NCI-H460 (cell line): ENCODE measurements around the gene FAM50A.

DNA sequence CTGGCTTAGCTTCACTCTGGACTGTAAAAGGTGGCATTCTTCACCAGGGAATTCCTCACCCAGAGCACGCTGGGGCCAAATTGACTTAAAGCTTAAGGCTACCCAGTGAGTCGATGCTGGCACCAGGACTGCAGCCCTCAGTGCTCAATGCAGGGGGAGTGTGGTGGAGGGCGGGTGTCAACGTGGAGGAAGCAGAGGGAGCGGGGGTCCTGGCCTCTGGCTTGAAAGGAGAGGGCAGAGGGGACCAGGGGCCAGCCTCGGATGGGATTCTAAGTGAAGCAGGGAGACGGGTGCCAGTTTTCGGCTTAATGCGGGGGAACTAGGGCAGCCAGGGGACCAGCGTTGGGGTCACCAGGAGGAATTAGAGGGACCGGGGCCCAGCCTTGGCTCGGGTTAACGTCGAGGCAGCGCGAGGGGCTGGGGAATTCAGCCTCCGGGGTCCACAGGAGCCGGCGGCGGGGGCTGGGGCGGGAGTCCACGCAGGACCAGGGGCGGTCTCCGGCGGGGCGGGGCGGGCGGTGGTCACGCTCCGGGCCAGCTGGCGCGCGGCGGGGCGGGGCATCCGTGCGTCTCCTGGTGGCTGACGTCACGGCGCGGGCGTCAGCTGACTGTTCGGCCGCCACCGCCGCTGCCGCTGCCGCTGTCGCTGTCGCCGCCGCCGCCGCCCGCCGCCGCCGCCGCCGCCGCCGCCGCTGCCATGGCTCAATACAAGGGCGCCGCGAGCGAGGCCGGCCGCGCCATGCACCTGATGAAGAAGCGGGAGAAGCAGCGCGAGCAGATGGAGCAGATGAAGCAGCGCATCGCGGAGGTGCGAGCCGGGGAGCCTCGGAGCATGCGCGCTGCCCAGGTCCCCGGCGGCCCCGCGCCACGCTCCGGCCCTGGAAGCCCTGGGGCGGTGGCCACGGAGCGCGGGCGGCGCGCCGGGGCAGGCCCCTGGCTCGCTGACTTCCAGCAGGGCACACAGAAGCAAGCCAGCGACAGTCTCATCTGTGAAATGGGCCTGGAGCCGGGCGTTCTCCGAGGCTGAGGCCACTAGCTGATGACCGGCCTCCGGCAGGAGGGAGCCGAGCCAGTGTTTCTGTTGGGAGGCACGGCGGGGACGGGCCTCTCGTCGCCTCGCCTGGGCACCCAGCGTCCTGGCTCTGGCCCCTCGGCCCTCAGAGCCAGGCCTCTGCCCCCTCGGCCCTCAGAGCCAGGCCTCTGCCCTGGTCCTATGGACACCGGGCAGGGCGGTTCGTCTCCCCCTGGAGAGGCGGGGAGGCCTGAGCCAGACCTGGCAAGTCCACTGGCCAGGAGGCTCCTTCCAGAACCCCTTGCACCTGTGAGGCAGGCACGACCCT is at the start of gene FAM50A:
FAM50A (plus strand) TSS at position 603 of the 1,340 bp plus-strand sequence.
RAMPAGE:
- cytosol, long total RNA = start-site peak on the plus strand centred at position 909 of the sequence, 92 bp wide, 53 and 94 reads in 2 replicates
- long total RNA = start-site peak on the plus strand centred at position 675 of the sequence, 29 bp wide, 57 and 259 reads in 2 replicates
- nucleus, long total RNA = no peak

DNA sequence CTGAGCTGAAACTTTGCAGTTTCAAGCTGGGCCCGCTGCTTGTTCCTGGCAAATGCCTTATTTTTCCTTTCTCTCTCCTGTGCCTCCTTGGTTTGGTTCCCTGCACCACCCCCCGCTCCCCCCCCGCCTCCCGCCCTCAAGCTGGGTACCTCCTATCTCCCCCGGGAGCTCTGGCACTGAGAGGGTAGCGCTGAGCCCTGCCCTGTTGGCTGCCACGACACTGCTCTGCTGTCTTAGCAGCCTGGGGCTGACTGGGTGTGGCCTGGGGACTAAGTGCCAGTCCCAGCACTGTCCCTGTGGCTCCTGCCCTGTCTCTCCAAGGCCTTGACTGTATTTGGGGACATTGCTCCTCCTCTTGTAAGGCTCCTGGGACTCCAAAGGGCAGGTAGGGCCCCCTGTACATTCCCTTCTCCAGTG is 977 bp downstream of the PLXNA3 start:
RAMPAGE:
- cytosol, long total RNA = no peak
- long total RNA = no peak
- nucleus, long total RNA = no peak

DNA sequence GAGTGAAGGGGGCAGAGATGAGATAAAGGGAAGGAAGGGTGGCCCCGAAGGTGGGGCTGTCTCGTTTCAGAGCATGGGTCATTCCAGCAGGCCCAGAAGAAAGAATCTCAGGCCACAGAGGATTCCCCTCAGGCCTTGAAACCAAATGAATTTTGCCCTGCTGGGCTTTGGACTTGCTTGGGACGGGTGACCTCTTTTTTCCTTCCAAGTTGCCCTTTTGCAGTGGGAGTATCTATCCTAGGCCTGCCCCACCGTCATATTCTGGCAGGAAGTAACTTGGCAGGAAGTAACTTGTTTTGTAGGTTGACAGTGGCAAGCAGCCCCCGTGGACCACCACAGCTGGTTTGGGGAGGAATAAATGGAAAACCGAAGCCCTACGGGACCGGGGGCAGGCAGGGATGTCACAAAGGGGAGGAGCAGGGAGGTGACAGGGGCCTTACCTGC is 4.6 kb downstream of the FAM3A start:
RAMPAGE:
- cytosol, long total RNA = no peak
- long total RNA = no peak
- nucleus, long total RNA = no peak

RAMPAGE:
- cytosol, long total RNA = no peak
- long total RNA = no peak
- nucleus, long total RNA = no peak
Measured at GRCh38 chrX:154531885-154532555, 14.6 kb downstream of the G6PD start.

DNA sequence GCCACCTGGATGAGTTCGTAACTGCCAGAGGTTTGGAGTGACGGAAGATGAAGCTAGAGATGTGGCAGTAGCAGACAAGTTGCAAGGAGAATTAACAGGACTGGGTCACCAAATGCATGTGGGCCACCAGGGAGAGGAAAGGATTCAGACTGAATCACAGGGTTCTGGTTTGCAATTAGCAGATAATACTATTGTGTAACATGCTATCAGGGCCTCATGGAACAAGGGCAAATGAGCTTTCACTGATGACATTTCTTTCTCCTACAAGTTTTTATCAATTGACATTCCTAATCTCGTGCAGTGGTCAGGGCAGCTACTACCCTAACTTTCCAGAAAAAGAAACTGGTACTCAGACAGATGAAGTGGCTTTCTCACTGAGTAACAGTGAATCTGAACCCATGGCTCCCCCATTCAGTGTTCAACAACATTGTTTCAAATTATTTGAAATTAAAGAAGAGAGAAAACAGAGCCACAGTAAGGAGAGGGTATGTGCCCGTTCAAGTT is 21.4 kb downstream of the GAB3 start:
RAMPAGE:
- cytosol, long total RNA = no peak
- long total RNA = no peak
- nucleus, long total RNA = no peak

DNA sequence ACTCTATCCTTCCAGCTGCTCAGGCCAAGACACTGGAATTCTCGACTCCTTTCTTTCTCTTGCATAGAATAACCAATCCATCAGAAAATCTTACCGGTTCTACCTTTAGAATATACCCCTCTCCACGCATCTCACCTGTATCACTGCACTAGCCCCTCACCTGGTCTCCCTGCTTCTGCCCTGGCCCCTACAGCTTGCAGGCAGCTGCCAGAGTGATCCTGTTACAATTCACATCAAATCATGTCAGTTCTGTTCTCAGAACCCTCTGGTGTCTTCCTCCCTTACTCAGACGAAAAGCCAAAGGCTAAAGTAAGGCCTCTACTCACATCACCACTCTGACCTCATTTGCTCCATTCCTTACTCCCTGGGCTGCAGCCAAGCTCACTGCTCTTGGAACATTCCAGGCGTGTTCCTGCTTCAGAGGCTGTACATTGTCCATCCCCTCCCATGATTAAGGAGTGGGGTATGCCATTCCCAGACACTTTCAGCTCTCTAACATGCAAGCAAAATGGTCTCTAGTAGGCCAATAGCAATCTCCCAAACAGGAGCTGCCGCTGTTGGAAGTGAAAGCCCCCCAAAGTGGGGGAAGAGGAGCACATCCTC is 15.3 kb downstream of the GAB3 start:
RAMPAGE:
- cytosol, long total RNA = no peak
- long total RNA = no peak
- nucleus, long total RNA = no peak

GRCh38 chrX:154737821-154738538 is 12.9 kb downstream of the GAB3 start:
RAMPAGE:
- cytosol, long total RNA = no peak
- long total RNA = no peak
- nucleus, long total RNA = no peak

GRCh38 chrX:154929892-154930275 is 43.7 kb downstream of the F8A1 start:
RAMPAGE:
- cytosol, long total RNA = no peak
- long total RNA = no peak
- nucleus, long total RNA = no peak